Esophagus squamous epithelium (tissue), 4 donors: ENCODE measurements around a stretch of chr1.

DNA sequence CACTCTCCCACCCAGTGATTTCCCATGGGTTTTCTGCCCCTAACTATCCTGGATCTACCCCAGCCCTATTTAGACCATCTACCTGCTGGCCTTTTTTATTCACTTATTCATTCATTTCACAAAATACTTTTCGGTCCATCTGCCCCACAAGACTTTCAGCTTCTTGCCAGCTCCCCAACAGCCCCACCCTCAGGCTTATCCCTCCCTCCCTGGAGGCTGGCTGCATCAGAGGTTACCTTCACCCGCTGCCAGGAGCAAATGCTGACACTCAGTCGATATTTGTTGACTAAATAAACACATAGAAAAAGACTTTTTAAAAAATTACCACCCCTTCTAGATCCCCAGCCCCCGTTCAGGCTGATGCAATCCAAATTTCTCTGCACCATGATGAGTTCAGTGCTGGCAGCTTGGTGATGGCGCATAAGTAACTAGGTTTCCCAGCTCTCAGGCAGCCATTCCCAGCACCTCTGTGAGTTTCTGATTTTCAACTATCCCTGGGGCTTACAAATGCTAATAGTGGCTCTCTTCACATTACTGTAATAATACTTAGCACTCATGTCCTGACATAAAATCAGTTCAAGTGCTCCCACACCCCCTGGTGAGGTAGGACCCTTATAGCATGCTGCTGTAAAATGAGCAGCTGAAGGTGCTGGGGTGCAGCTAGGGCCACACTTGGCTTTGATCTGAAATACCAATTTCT is 30.8 kb upstream of the TARBP1 start:
- PRO-cap = no peak
- RAMPAGE, long total RNA, 4 experiments = no peak in any of the 4 experiments

DNA sequence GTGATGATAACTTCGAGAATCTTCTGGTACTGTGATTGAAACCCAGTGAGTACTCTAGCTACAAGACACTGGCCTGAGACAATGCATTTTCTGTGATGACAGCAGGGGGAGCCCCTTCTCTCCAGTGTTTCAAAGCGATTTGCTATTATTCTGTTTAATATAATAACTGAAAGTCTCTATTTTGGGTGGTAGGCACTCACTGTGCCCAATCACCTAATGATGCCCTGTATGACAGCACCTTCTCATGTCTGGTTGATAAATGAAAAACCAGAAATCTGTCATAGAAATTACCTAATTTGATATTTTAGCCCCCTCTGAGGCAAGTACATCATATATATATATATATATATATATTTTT is 12.0 kb downstream of the IRF2BP2 start:
- PRO-cap = no peak
- RAMPAGE, long total RNA, 4 experiments = no peak in any of the 4 experiments

DNA sequence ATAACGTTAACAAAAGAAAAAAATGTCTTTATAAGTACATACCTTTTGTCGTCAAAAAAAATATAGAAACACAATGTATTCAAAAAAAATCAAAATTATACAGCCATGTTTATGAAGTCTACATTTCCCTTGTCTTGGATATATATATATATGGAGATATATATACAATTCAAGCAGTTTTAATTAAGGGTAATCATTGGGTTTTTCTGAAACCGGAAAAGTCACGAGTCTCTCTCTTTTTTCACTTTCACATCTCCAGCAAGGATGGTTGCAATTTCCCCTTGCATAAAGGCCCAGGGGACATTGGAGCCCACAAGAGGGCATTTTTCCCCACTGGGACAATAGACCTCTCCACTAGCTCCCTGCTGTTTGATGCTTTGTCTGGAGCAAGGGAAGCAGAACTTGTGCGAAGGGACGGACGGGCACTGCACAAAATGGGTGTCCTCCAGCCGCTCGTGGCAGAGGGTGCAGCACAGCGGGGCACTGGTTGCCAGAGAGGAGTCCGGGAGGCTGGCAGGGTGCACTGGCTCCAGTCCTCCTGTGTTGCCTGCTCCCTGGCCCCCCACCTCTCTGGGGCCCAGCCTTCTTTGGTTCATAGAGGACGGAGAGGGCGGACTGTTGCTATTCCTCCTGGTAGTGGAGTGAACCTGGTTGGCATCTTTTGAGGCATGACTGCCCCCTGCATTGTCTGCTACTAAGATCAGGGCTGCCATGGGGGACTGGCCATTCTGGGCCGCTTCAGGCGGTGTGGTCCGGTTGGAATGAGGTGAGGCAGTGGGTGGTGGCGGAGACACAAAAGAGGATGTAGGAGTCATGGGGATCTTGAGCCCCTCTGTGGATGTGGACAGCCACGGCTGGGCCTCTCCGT is 2.8 kb downstream of the IRF2BP2 start:
- PRO-cap = unidirectional peak, plus-strand start at position 286 of the sequence; bidirectional peak, plus-strand start at position 398 of the sequence, minus-strand start at position 427 of the sequence; bidirectional peak, plus-strand start at position 595 of the sequence, minus-strand start at position 525 of the sequence; bidirectional peak, plus-strand start at position 825 of the sequence, minus-strand start at position 776 of the sequence
- RAMPAGE, long total RNA, 4 experiments = no peak in any of the 4 experiments

- PRO-cap = bidirectional peak, plus-strand start at chr1:234608351, minus-strand start at chr1:234608206; bidirectional peak, plus-strand start at chr1:234608603, minus-strand start at chr1:234608492
- RAMPAGE, long total RNA, 4 experiments = start-site peak on the minus strand in 1 of 4 experiments, at chr1:234608541-234608700 at its widest, 21 to 100 reads per replicate
Observed at GRCh38 chr1:234607971-234608888, 1.7 kb downstream of the IRF2BP2 start.

DNA sequence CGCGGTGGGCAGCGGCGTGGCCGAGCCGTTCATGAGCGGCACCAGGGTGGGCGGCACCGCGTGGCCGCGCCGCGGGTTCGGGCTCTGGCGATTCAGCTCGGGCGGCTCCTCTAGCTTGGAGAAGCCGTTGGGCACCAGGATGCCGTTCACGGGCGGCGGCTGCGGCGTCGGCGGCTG is 1.2 kb downstream of the IRF2BP2 start:
- PRO-cap = no peak
- RAMPAGE, long total RNA, 4 experiments = no peak in any of the 4 experiments

- PRO-cap = no peak
- RAMPAGE, long total RNA, 4 experiments = no peak in any of the 4 experiments
Observed at GRCh38 chr1:234624255-234624601, 14.2 kb upstream of the IRF2BP2 start.

DNA sequence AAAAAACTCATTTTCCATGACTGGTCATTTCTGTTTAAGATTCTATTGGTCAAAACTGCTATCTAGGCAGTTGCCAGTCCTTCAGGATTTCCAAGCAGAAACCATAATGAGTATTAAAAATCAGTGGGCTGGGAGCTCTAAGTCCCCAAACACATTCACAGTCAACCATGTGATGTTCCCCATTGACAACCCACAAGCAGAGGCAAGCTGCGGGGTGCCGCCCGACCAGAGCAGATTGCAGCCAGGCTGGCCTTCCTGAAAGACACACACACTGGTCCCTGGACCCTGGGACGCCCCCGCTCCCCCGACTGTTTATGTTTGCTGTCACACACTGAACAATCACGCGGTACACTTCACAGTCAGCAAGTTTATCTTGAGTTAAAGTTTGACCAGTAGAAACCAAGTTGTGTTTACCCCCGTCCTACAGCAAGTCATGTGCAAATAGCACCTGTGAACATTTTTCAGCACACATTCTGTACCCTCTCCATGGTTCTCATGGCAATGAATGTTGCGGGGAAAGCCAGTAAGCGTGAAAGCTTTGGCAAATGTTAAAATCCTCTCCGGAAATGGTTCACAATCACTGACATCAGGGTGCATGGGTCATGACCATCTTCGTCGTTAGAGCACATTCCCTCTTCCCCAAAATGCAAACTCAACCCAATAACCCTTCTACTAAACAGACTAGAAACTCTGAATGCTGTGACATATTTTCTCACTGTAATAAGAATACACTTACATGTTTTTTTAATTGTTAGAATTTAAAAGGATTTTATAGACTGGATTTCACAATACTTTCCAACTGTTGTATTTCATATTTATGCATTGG is 33.2 kb upstream of the IRF2BP2 start:
- PRO-cap = no peak
- RAMPAGE, long total RNA, 4 experiments = no peak in any of the 4 experiments

DNA sequence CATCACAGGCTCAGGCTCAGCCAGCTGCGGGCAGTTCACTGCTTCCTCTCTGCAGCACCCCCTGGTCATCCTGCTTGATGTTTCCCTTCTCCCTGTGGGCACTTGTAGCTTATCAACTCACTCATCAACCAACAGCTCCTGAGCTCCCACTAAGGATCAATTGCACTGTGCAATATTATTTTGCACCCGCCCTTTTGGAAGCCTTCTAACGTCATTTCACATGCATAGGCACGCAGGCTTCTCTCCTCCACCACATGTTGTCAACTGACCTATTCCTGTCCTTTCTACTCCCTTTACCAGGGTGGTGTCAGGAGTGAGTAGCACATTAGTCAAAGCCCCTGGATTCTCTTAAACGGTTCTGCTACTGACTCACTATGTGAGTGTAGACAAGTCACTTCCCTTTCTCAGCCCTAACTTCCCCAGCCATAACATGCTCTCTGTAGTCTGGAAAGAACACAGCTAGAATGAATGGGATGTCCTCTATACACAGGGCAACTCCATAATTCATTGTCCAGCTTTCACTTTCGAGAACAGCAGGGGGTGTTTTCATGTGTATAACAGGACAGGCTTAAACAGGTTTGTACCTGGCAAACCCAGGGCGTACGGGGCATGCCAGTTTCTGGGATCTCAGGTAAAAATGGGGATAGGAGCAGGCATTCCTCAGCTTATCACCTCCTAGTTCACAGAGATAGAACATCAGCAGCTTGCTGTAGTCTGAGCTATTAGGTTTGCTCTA is 47.2 kb upstream of the IRF2BP2 start:
- PRO-cap = bidirectional peak, plus-strand start at position 351 of the sequence, minus-strand start at position 76 of the sequence; bidirectional peak, plus-strand start at position 442 of the sequence, minus-strand start at position 451 of the sequence
- RAMPAGE, long total RNA, 4 experiments = start-site peak on the minus strand in 2 of 4 experiments, centred at positions 85 to 134 of the sequence, 8 to 19 reads per replicate

DNA sequence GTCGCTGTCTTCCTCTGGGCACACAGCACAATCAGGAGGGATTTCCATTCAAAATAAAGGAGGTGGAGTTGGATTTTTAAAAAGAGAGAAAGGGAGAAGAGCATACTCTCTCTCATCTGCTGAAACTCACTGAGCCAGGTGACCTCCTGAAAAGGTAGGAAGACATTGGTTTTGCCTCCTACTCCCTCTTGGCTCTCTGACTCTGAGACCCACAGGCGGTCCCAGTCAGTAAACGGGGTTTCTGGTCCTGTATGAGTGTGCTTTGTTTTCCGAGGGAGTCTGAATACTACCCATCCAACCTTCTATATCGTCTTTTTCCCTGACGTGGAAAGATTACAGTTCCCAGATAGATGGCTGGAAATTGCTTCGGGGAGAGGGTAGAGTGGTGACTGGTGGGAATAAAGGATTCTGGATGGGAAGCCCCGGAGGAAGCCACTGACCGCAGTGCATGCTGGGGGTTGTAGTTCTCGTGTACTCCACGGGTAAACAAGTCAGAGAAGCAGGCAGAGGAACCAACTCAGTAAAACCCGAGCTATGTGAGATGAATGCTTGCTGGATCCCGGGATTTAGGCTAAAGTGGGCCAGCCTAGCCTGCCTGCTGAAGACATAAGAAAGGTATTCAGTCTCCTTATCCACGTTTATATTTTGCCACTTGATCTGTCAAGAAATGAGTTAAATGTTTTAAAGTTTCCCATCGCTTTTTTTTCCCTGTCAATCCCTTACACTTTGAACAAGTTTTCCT is 66.1 kb upstream of the IRF2BP2 start:
- PRO-cap = bidirectional peak, plus-strand start at position 494 of the sequence, minus-strand start at position 399 of the sequence
- RAMPAGE, long total RNA, 4 experiments = no peak in any of the 4 experiments

GRCh38 chr1:234696025-234696258 is 86.0 kb upstream of the IRF2BP2 start:
- PRO-cap = no peak
- RAMPAGE, long total RNA, 4 experiments = no peak in any of the 4 experiments

DNA sequence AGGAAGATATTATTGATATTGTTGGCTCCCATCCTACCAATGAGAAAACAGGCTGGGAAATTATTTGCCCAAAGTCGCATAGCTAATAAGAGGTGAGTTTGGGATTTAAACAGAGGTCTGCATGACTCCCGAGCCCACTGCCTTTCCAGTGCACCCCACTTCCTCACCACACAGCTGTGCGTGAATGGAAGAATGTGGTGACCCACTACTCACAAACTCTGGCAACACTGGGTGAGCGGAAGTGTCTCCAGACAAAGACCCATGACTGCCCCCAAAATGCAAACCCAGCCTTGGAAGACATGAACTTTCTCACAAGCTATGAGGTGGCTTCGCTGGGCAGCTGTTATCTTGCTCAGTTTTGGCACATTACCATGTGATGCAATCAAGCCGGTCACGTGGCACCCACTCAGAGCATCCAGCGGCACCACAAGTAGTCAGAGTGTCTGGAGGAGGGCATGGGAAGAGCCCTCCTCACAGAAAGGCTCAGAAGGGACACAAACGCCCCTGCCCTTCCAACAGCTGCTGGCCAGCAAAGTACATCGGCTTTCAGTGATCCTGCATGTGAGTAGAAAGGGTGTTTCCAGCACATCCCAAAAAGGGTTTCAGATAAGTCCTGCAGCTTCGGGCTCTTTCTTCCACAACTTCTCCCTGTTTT is 145.4 kb upstream of the IRF2BP2 start:
- PRO-cap = unidirectional peak, plus-strand start at position 437 of the sequence
- RAMPAGE, long total RNA, 4 experiments = no peak in any of the 4 experiments

DNA sequence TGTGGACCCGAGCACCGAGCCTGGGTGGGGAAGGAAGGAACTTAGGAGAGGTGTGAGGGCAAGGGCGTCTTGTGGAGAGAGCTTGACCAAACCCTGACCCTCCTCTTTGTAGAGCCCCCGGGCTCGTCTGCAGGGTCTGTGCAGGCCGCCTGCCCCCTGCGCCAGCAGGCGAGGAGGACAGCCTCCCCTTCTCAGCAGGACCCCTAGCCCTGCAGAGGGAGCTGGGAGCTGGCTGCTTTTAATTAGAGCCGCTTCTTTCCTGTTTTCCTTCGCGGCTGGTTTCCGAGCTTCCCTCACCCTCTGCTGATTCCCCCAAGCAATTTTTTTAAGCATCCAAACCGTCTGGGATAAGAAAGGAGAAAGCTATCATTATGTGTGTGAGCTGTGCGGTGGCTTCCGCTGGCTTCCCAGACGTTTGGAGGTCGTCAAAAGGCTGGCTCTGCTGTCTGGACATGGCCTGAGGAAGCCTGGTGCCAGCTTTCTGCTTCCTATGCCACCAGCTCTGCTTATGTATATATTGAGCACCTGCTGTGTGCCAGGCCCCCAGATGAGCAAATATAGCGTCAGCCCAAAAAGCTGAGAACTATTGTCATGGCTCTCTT is 160.2 kb upstream of the IRF2BP2 start:
- PRO-cap = no peak
- RAMPAGE, long total RNA, 4 experiments = no peak in any of the 4 experiments

DNA sequence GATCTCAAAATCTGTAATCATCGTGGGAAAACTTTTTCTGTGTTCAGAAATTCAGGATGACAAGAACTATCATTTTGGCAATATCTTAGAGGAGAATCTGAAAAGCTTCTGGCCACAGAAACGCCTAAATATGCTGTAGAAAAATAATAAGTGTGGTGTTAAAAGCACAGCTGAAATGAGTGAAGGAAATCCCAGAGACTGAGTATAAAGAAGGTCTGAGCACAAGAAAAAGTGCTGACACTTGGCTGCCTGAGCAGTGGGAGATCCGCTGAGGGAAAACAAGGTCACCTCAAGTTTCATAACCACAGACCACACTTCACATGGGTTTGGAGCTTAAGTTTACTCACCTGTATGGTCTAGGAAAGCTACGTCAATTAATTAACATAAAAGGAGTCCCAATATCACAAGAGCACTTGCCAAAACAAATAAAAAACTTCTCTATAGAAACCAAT is 235.2 kb upstream of the IRF2BP2 start:
- PRO-cap = no peak
- RAMPAGE, long total RNA, 4 experiments = no peak in any of the 4 experiments

DNA sequence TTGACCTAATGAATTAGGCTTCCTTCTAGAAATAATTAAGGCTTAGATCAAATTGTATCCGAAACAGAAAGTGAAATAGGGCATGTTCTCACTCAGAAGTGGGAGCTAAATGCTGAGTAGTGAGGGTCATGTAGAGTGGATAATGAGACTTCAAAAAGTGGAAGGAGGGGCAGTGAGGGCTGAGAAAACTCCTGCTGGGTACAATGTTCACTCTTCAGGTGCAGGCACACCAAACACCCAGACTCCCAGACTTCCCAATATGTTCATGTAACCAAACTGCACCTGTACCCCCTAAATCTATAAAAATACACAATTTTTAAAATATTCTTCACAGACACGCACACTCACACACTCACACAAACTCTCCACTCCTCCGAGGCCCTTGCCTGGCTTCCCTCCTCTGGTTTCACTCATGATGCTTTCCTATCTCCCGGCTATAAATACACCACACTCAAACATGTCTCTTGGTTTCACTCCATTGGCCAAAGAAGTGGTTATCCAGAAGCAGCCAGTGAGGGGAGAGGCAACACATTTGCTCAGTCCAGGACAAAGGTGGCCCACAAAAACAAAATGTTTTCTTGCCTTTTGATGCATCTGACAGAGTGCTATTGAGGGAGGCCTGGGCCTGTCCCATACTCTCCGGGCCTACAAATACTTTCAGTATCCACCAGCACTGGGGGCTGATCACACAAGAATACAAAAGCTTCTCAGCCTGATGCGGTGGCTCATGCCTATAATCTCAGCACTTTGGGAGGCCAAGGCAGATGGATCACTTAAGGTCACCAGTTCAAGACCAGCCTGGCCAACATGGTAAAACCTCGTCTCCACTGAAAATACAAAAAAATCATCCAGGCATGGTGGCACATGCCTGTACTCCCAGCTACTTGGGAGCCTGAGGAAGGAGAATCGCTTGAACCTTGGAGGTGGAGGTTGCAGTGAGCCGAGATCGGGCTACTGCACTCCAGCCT is 249.1 kb downstream of the TOMM20 start:
- PRO-cap = no peak
- RAMPAGE, long total RNA, 4 experiments = no peak in any of the 4 experiments

GRCh38 chr1:234933463-234934077 is 195.1 kb downstream of the TOMM20 start:
- PRO-cap = no peak
- RAMPAGE, long total RNA, 4 experiments = no peak in any of the 4 experiments

DNA sequence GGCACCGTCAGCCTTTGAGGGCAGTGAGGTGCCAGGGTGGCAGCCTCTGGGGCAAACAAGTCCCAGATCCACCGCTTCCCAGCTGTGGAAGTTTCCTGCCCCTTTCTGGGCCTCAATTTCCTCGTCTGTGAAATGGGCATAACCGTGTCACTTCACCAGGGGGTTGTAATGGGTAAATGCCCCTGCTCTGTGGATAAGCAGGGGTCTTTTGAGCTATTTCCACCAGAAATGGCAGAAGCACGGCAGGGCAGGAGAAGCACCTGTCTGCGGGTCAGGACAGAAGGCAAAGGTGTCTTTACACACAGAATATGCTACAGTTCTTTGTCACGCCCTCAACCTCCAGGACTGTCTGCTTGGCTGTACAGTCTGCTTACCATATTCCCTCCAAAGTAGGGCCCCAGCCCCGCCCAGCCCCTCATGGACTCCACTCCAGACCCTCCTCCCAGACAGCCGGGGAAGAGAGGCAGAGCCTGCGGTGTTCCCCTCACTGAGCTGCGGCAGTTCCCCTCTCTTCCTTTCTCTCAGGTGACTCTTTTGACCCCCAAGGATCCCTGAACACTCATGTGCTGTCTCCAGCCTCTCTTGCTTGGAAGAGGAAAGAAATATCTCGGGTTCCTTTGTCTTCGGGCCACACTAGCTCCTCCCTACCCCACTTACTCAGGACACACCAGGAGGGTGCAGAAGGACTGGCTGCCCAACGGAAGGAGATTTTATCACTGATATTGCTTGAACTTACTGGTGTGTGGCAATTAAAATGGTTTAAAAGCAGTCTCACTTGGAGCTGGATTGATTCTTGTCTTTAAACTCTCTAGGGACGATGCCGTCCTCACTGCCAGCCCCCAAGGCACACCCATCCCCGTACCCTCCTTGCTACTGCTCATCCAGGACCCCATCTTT is 169.9 kb downstream of the TOMM20 start:
- PRO-cap = no peak
- RAMPAGE, long total RNA, 4 experiments = no peak in any of the 4 experiments

DNA sequence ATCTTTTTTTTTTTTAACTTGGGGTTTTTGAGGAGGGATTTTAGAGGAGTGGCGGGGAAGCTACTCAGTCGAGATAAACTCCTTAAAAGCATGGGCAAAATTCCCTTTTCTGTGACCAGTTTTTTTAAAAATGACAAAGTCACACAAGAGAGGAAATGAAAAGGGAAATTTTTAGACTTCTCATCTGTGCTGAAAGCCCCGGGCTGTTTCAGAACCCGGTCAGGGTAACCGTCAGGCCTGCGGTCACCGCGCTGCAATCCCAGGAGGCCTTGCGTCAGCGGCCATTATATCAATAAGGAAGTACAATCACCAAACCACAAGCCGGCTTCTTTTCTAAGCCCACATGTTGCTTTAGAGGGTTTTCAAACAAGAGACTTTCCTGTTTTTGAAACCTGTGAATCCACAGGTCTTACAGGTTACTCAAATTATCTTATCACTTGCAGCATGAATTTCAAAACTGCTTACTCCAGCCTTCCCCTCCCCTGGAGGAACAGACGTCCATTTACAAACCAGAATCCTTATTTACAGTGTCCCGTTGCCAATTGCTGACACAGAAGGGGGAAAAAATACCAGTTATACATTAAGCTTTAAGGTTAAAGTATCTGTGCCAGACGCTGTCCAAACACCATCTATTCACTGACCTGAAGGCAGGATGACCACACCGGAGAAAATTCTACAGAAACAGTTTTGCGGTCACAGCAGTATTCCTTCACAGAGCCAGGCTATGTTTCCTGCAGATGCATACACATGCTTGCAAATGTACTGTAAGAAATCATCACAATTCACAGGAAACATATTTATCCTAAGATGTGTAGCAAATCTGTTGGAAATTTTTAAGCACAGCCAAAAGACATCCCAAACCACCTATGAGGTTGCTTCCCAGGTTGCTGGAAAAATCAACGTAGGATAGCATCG is 165.3 kb downstream of the TOMM20 start:
- PRO-cap = no peak
- RAMPAGE, long total RNA, 4 experiments = no peak in any of the 4 experiments

DNA sequence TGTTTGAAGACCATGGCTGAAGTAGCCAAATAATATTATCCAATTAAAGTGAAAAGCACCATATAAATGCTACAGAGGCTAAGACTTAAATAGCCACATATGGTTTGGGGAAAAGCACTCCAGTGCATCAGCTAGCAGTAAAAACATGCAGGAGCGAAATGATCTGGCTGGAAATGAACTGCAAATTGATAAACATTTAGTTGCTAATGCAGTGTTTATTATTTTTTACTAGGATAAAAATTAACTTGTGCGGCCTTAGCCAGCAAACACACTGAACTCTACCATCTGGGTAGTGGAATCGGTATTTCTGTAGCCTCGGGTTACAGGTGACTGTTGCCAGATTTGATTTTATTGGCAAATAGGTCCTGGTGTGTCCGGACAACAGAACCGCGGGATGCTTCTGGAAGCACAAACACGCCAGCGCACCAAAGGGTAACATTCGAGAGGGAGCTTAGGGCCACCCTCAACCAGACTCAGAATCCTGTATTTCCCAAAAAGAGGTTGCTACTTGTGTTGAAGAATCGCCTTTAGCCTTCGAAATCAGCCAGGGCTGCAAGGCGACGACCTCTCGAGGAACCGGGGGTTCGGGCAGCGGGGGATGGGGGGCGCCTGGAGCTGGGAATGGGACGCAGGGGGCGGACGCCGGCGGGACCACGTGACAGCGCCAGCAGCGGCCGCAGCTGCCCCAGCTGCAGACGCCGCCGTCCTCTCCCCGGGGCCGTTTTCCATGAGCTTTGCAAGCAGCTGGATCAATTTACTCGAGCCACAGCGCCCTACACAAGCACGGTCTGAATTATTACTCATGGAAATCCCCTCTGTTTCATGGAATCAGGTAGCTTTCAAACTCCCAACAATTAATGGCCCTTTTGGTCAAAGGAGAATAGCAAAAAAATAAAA is 158.9 kb downstream of the TOMM20 start:
- PRO-cap = unidirectional peak, plus-strand start at position 384 of the sequence; unidirectional peak, plus-strand start at position 648 of the sequence; unidirectional peak, plus-strand start at position 694 of the sequence; bidirectional peak, plus-strand start at position 752 of the sequence, minus-strand start at position 729 of the sequence
- RAMPAGE, long total RNA, 4 experiments = no peak in any of the 4 experiments

DNA sequence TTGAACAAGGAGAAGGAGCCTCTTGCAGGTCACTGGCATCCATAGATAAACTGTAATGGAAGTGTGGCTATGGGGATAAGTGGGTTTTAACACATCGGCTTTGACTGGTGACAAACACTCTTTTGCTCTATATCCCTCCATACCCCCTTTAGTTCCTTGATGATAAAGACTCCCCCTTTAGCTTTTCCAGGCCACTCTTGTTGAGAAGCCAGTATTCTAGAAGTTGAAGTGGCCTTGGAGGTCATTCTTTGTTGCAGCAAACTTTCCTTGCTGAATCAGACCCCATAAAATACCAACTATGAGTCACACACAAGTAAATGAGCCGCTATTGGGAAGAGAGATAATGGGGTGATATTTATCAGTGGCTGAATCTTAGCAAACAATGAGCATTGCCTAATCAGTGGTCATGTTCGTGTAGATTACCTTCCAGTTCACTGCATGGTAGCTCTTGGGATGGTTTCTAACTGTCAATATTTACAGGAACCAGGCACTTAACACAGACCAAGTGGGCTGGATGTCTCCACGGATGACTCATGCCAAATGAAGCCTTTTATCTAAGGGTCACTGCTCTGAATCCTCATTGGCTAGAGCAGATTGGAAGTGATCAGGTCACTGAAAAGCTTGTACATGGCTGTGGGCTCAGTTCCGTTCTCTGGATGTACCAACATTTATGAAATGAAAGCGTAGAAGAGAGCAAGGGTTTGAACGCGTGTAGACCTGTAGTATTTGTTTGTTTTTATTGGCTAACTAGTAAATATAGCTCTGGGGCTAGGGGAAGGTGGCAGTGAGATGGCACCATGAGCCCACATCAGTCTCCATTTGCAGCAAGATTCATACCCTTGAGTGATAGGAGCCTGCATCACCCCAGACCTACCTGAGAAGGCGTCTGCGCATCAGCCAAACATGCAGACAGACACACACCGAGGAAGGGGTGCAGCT is 153.5 kb downstream of the TOMM20 start:
- PRO-cap = no peak
- RAMPAGE, long total RNA, 4 experiments = no peak in any of the 4 experiments

DNA sequence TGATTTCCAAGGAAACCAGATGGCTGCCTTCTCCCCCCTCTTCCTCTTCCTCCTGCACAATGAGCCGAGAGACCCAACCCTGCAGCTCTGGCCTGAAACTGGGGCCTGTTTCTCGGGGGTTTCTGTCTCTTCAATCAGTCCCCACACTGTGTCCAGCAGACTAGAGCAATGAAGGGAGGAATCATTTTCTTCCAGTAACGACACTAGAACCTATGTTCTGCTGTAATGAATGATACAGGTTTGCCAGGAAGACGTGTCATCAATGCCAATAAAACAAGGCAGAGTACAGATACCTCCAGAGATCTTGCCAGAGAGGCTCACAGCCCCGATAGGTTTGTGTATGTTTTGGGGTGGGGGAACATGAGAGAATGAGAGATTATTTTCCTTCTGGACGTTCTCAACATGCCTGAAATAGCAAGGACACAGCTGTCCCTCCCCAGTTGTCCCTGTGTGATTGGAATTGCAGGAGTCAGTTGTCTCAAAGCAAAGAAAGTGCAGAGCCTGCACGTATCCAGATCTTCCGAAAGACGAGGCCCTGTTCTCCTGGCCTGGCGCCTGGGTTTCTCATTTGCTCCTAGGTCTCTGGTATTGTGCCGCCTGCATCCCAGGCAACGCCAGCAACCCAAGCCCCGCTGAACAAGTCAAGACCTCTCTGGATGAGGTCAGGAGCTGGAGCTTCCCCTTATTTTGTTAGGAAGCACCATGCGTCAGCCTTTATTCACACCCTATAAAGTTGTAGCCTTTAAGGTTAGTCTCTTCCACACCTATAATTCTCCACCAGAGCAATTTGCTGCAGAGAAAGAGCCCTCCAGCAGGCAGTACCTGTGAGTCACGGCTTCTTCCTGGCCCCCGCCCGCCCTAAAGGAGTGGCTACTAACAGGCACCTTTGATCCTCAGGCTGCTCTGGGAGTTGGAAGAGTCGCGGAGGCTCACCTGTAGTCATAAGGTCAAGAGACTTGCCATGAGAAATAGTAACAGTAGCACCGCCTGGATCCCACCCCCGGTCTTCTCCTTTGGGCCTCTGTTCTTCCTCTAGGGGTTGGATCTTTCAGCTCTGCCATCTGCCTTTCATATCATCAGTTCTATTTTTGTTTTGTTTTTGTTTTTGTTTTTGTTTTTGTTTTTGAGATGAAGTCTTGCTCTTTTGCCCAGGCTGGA is 130.5 kb downstream of the TOMM20 start:
- PRO-cap = bidirectional peak, plus-strand start at position 942 of the sequence, minus-strand start at position 566 of the sequence
- RAMPAGE, long total RNA, 4 experiments = no peak in any of the 4 experiments